Metastatic Liver Carcinoma in the Adrenal Gland (tissue), 2 donors: Measurements from ENCODE around the genes OSTM1 and CEP57L1.

- PRO-cap, 2 experiments = no peak in any of the 2 experiments
Observed at GRCh38 chr6:107787222-107787756, 36.8 kb downstream of the SCML4 start.

GRCh38 chr6:107870263-107871139, 46.4 kb upstream of the SCML4 start:
- PRO-cap, 2 experiments = no peak in any of the 2 experiments

DNA sequence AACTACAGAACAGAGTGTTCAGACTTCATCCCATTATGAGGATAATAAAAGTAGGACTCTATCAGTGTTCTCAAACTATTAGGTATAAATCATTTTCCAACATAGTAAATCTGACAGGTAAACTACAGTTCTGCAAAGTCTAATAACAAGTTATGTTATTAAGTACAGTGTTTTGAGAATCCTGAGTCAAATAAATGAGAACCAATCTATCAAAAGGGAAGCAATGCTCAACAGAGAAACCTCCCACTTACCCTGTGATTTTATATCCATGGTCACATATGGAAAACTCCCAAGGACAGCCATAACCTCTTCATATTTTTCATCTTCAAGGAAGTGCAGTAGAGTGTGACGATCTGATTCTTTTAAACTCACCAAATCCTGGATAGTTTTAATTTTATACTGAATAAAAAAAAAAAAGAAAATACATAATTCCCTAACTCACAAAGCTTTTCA, 56.9 kb downstream of the SEC63 start:
- PRO-cap, 2 experiments = no peak in any of the 2 experiments

GRCh38 chr6:108073939-108075188, at the start of gene OSTM1:
TSS of gene OSTM1 (minus strand) at chr6:108074741.
- PRO-cap, 2 experiments = peak in 2 of 2 experiments; most common plus-strand start chr6:108074892 (in 2); most common minus-strand start chr6:108074719 (in 2)

DNA sequence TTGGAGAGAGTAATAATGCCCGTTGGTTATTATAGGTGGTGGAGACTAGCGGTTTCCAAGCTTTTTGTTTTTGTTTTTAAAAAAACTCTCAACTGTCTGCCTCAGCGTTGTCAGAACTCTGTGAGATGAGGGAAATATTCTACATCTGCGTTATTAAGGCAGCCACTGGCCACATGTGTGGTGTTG, 541 bp upstream of the OSTM1 start:
- PRO-cap, 2 experiments = no peak in any of the 2 experiments

- PRO-cap, 2 experiments = no peak in any of the 2 experiments
Observed at GRCh38 chr6:108211511-108212229, 45.8 kb downstream of the NR2E1 start.

GRCh38 chr6:108557078-108557741, 3.5 kb upstream of the FOXO3 start:
- PRO-cap, 2 experiments = no peak in any of the 2 experiments

DNA sequence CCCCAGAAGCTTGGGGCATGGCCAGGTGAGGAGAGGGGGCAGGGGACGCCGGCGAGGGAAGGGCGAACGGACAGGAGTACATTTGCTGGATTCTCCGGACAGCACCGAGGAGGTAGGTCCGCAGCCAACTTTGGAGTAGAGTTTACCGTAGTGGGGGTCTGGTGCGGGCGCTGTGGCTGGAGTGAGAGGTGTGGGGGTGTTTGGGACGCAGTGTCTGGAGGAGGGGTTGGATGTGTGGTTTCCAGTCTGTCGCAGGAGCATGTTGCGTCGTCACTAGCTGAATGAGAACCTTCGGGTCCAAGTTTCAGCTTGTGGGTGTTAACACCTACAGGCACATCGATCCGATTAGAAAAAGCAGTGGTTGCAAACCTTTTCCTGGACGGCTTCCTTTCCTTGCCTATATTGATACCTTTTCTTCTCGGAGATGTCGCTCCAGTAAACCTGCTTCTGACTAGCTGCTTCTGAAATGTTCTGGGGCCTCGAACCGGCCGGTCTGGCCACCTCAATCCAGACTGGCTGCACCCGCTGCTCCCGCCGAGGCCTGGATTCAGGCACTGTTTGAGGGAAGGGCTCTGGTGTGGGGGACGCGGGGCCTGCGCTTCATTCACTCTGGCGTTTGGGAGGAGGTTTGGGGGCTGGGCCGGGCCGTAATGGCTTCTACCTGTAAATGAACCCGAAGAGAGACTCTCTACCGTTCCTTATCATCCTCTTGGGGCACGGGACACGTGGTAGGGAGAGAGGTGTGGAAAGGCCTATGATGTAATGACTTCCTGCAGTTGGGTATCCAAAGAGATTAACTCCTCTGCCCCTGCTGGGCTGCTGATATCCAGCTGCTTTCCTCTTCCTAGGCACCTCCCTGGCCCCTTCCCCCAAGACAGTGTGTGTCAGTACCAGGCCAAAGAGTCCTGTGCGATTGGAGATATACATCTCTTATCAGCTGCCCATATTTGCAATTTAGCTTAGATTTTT, 1.6 kb downstream of the FOXO3 start:
- PRO-cap, 2 experiments = peak in 2 of 2 experiments; most common minus-strand start position 283 of the sequence (in 2)

DNA sequence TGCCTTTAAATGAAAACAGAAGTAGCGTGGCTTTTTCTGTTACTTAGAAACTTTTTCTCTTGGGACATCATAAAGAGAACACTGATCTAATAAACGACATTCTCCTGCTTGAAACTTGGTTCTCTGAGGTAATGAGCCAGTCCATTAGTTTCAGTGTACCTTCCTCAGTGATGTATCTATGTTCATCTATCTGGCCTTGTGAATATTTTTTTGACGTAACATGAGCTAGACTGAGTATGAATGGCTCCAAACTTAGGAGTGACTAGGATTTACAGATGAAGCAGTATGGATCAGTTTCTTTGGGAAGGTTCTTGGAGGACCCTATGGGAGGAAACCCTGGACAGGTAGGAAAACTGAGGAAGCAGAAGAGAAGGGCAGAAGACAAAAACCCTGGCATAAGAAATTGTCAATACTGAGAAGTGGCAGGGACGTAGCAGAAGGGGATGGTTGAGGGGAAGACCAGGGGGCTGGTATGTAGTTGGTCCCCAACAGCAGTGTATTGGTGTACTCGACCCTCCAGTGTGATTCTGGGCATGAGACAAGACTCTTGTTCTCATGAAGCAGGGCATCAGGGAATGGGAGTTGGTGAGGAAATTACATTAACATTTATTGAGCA, 25.7 kb downstream of the FOXO3 start:
- PRO-cap, 2 experiments = no peak in any of the 2 experiments

- PRO-cap, 2 experiments = no peak in any of the 2 experiments
Observed at GRCh38 chr6:108605402-108605969, 44.8 kb downstream of the FOXO3 start.

GRCh38 chr6:108606036-108606259, 45.2 kb downstream of the FOXO3 start:
- PRO-cap, 2 experiments = no peak in any of the 2 experiments

DNA sequence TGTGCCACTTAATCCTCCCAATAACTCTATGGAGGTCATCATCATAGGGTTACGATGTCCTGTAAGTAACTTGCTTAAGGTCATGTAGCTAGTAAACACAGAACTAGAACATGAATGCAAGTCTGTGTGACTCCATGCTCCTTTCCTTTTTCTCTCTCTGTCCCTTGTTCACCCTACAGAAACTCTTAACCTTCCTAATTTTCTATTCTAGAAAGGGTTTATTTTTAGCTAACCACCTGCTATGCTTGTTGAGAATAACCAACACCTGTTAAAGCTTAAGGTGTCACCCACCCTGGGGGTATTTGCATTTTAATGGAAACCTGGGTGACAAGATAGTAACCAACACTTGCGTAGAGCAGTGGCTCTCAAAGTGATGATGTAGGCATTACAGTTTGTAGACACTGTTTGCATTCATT, 114.6 kb upstream of the ARMC2 start:
- PRO-cap, 2 experiments = no peak in any of the 2 experiments

DNA sequence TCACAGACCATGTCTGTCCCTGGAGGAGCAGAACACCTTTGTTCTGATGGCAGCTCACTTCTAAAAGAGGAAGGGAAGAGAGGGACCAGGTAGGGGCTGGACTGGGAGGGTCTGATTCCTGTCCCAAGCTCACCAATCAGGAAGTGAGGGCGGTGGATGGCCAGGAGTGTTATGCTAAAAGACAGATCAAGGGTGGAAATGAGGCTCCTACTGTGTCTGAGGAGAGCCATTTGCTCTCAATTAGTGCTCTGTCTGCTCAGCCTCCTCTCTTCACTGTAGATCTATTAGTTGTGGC, 72.5 kb downstream of the ARMC2 start:
- PRO-cap, 2 experiments = no peak in any of the 2 experiments

DNA sequence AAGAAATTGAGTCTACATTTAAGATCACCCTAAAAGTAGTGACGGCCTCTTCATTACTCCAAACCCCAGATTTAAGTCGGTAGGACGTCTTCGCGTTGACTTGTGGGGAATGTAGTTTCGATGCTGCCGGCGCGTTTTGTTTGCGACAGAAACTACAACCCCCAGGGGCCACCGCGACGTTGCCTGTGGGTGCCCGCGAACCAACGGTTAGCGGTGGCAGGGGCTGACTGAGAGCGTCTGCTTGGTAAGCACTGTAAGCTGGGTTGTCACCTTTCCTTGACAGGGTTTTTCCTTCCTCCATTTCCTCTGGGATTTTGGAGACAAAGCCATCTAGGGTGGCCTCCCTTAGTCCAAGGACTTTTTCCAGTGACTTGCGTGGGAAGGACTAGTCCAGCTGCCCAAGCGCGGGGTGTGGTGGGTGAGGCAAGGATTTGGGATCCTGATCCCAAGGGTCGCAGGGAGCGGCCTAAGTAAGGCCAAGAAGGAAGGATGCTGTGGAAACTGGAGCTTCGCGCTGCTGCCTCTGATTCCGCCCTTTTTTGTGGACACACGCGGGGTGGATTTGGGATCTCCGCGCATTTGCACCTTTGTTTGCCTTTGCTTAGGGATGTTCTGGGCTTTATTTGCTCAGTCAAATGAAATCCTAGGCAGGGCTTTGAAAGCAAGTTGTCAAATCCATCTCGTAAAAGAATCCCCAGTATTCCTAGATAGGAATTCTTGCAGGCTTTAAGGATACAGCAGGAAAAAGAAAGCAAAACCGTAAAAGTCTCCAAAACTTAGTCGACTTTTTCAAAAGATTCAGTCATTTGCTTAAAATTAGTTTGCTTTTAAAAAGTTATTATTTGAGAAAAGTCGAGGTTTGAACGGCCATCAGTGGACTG, at the start of gene CEP57L1:
TSS of gene CEP57L1 (plus strand) at position 176 of the 881 bp plus-strand sequence.
- PRO-cap, 2 experiments = peak in 2 of 2 experiments; most common plus-strand start position 176 of the sequence (in 2); most common minus-strand start position 73 of the sequence (in 2)

- PRO-cap, 2 experiments = no peak in any of the 2 experiments
Observed at GRCh38 chr6:109295456-109295951, 86.8 kb downstream of the CD164 start.

- PRO-cap, 2 experiments = no peak in any of the 2 experiments
Observed at GRCh38 chr6:109361907-109362529, 20.2 kb downstream of the CD164 start.

GRCh38 chr6:109377716-109378258, 4.5 kb downstream of the CD164 start:
- PRO-cap, 2 experiments = no peak in any of the 2 experiments

DNA sequence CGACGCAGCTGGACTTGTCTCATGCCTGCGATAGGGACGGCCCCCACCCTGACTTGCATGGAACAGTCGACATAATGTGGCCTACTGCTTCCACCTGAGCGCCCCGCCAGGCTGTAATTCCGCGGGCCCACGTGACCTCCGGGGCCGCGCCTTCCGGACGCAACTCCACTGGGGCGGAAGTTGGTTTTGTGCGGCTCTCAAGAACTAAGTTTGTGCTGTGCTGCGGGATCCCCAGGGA, 350 bp upstream of the CD164 start:
- PRO-cap, 2 experiments = peak in 1 of 2 experiments; most common plus-strand start position 207 of the sequence (in 1)

GRCh38 chr6:109384036-109384346, 1.7 kb upstream of the CD164 start:
- PRO-cap, 2 experiments = no peak in any of the 2 experiments

DNA sequence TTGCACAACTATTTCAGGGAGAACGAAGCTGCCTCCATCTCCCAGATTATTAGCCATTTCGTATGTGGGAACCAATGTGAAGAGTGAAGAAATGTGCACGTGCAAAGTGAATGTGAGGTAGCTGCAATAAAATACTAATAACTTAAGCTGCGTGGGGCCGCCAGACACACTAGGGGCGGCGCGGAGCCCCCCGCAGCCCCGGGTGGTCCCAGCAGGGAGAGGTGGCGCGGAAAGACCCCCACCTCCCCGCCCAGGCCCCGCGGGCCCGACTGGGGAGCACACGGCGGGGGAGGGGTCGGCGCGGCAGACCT, 322 bp downstream of the ZBTB24 start:
- PRO-cap, 2 experiments = no peak in any of the 2 experiments